Daoy (cell line): ENCODE results near the gene CCDC82.

- RAMPAGE, long total RNA = no peak
Measured at GRCh38 chr11:95922324-95922952, 1.5 kb downstream of the MTMR2 start.

DNA sequence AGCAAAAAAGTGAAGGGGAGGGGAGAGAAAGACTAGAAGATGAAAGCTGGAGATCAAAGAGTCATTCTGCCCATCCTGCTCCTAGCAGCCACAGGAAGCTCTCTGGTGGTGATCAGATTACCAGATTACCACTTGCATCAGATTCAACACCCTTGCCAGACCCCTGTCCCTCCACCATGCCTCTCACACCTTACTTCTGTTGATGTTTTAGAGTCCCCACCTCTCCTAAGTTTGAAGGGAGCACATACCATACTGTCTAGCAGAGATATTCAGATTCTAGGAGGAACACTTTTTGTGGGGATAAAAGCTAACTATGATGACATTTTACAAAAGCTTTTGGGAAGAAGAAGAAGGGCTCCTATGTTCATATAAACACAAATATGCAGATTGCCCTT, 92.4 kb upstream of the MTMR2 start:
- RAMPAGE, long total RNA = no peak

- RAMPAGE, long total RNA = no peak
Measured at GRCh38 chr11:96134421-96135152, 208.4 kb downstream of the MAML2 start.

DNA sequence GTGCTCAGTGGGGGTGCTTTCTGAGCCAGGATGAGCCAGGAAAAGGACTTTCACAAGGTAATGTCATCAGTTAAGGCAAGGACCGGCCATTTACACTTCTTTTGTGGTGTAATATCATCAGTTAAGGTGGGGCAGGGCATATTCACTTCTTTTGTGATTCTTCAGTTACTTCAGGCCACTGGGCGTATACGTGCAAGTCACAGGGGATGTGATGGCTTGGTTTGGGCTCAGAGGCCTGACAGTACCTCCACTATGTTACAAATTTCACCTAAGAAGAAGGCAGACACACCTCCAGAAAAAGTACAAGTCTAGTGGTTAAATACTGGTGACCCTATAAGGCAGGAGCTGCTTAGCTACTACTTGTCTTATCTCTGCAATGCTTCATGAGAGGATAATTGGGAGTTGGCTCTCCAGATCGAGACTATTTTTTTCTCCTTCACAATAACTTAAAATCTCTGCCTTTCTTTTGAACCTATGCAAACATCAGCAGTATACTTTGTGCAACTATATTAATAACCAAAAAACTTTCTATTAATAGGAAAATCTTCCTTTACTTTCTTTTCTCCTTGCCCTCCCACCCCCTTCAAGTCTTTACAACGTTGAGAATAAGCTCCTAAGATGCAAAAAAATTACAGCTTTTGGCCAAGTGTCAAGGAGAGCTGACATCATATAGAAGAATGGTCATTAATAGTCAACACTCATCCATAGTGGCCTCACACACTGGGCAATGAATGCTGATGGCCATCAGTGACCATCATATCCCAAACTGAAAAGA, 161.8 kb downstream of the MAML2 start:
- RAMPAGE, long total RNA = no peak

GRCh38 chr11:96256270-96256689, 86.7 kb downstream of the MAML2 start:
- RAMPAGE, long total RNA = no peak

DNA sequence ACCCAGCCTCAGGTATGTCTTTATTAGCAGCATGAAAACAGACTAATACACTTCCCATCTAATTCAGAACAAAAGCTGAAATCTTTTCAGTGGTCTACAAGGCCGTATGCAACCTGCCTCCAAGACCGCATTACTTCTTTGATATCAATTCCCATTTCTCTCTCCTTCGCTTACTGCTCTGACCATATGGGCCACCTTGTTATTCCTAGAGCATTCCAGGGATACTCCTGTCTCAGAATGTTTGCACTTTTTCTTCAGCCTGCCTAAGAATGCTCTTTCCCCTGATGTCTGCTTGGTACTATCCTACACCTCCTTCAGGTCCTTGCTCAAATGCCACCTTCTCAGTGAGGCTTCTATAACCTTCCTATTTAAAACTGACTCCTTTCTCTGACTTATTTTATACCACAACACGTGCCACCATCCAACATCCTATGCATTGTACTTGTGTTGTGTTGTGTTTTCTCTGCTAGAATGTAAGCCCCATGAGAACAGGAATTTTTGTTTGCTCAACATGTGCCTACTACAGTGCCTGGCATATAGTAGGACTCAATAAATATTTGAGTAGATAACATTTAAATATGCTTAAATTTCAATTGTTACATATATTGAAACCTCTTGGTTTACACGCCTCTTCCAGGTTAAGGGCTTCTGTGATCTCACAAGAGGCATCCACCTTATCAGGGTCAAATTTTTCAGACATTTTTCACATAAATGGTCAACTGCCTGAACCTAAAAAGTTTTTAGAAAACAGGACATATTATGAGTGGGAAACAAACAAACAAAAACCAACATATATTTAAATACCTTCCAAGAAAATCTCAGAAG, 71.0 kb downstream of the MAML2 start:
- RAMPAGE, long total RNA = no peak

DNA sequence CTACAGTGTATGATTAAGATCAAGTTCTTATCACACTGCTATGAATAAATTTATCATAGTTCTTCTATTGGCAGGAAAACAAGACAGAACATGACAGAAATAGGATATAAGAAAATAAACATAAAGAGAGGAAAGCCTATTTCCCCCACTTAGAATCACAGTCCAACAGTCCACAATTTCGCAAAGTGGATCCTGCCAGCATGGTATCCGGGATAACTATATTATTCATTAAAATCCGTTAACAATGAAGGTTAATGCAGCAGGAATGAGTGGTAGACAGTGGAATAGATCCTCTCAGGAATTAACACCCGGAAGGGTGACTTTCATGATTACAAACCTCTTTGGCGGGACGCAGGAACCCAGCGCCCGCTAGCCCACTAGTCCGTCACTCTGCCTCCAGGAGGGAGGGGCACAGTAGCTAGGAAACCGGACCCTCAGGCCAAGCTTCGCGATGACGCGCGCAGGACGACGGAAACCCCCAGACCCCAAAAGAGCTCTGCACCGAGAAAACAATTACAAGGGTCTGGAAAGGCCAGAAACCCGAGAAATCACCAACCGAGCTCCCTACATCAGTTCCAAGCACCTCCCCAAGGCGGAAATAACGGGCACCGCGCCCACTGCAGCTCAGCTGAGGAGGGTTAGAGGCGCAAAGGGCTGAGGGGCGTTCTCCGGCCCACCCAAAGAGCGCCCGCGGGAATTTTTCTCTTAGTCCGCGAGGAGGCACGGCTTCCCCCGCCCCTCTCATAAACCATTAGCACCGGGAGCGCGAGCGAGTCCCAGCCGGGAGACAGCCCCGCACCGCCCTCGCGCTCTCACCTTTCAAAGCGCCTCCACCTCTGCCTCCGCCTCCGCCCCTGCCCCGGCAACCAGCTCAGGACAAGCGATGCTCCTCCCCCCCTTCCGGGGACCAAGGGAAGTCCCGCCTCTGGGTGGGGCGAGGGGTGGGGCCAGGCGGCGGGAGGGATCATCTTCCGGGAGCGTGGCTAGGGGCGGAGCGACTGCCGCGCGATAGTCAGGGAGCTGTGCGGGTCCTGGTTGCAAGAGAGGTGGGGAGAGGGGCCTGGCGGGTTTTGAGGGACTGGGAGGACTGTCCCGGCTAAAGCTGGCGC, at the start of gene CCDC82:
Gene CCDC82, minus strand, starts transcription at position 885 of the 1,109 bp plus-strand sequence.
- RAMPAGE, long total RNA = start-site peak on the plus strand centred at position 996 of the sequence, 21 bp wide, 39 and 13 reads in 2 replicates

GRCh38 chr11:96391532-96392486, 2.0 kb downstream of the JRKL start:
- RAMPAGE, long total RNA = no peak

GRCh38 chr11:99020254-99020624, 510 bp upstream of the CNTN5 start:
- RAMPAGE, long total RNA = no peak

- RAMPAGE, long total RNA = no peak
Measured at GRCh38 chr11:99240535-99241108, 219.9 kb downstream of the CNTN5 start.

DNA sequence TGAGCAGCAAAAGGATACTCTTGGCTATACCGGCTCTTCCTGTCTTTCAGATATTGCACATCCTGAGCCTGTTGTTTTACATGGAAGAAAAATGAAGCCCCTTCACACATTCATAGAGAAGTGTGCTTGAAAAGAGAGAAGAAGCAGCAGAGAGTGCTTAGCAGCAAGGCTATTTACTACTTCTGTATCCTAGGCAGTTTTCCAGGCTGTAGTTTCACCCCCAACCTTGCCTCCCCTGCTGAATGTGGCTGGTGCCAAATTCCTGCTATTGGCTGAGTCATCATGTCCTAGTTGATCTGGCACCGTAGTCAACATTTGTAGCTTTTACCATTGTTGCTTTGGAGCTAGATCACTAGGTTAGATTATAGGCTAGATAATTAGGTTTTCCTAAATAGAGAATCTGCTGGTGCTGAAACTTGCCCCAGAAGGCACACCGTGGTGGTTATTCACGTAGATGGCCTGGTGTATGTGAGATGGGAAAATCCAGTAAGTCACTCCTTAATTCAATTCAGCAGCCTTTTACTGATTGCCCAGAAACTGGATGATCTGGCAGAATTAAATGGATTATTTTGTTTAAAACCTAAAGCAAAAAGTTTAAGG, 32.7 kb downstream of the ARHGAP42 start:
- RAMPAGE, long total RNA = no peak

- RAMPAGE, long total RNA = no peak
Measured at GRCh38 chr11:100774150-100774698, 87.1 kb downstream of the ARHGAP42 start.

DNA sequence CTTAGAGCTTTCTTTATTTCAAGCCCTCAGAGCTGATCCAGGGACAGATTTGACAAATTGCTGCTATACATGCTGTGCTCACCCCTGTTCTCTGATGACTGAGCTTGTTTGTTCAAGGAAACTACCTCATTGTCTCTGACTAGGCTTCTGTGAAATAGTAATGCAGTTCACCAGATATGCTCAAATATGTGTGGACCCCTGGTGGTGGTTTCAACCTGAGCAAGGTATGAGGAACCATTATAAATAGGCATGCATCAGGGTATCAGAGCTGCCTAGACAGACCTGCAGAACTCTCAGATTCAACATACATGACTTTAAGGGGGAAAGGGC, 141.2 kb downstream of the ARHGAP42 start:
- RAMPAGE, long total RNA = no peak

DNA sequence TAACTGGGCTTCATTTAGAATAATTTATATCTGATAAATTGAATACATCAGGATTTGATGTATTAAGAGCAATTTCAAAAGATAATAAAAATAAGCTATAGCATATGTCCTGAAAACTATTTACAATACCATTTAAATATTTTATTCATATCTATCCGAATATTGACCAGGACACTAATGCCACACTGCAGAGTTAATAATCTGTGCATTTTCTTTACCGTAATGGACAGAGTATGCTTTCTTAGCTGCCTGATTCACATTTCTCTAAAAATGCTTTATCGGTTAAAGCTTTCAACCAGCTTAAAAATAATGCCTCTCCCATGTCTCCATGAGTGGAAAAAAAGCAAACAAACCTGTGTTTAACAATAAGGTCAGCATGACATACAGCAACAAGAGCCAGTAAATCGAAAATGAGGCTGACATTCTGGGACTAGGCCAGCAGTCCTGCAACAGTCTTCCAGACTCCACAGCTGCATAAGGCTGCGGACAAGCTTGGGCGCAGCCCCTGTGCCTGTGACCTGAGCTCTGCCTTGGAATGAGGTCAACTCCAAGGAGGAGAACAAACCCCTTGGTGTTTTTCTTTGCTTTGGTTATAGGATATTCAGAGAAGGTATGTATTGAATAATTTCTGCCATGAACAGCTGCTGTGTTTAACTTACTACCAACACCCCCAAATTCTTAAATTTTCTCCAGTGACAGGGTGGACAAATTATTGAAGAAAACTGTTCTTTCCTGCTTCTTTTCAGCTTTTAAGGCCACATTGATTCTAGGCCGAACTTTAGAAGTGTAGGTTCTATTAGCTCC, 95.6 kb downstream of the PGR start:
- RAMPAGE, long total RNA = no peak

DNA sequence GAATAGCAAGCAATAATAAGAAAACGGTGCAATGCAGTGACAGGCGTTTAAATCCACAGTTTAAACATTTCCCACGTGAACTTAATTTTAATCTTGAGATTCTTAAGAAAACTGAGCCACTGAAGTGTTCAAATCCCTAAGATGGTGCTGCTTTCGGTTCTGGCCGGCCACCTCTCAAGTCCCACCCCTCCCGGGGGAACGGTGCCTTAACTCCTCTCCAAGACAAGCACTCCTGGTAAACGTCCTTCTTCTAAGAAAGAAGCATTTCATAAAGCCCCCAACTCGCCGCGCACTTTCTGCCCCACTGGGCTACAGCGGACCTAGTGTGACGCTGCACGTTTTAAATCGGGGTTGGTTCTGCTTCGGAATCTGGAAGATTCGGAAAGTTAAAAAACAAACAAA, 2.8 kb downstream of the PGR start:
- RAMPAGE, long total RNA = no peak

DNA sequence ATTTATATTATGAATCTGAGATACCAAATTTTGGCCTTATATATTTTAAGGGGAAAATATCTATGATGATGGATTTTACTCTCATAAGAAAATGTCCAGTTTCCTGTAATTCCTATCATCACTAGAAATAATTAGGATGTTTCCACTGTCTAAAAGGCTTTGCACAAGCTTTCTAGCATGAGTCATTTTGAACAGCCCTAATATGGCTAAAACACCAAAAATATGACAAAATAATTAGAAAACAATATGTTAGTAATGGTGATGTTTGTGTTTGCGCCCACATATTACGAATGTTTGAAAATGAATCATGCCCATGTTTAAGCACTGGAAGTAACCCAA, 96.1 kb downstream of the TRPC6 start:
- RAMPAGE, long total RNA = no peak

DNA sequence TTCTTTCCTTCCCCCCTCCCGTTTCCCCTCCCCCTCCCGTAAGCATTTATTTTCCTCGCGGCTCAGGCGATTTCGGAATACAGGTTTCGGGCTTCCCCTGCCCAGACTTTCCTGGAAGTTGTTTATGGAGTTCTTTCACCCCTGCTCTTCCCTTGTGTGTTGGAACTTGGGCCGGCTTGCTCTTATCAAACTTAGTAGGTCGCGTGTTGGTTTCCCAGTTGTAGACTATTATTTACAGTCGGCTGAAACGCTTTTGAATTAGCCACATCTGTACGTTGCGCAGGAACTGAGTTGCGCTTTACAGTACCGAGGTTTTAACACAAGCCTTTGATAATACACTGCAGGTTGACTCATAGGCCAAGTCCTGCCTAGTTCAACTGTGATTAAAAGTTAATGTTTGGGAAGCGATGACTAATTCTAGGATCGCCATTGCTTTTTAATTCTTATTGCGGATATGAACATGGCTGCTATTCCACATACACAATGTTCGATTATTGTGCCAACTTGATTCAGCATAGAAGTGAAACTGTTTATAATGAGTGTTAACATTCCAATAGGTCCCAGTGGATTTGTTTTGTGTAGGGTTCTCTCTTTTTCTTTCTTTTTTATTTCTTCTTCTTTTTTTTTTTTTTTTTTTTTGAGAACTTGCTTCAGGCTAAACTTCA, 1.7 kb downstream of the YAP1 start:
- RAMPAGE, long total RNA = no peak

- RAMPAGE, long total RNA = no peak
Measured at GRCh38 chr11:102226591-102227309, 90.5 kb upstream of the BIRC3 start.

DNA sequence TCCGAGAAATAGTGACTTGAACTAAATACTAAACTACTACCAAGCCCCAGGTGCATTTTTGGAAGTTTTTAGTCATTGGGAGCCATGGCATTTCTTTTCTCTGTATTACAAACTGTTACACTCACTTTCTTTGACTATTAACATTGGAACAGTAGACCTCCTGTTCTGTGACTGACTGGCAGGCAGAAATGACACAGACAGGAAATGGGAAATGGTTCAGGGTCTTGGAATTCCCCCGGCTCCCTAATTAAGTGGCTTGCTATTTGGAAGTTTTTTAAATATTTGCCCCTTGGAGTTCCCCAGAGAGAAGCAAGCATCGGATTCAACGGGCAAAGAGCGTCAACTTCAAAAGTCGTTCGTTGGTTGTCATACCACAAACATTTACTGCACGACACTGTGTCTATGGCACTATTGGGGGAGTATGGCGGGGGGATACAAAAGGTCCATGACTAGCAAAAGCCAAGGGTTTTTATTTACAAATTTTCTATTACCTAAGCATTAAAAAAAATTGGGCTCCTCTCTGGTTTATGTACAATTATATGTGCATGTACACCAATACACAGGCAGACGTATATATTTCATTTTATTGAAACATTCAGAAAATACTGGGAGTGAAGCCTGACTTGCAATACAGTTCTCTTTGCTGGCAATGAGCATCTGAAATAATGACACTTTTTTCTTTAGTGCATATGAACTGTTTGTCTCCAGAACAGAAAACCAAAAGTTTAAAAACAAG, 994 bp upstream of the BIRC2 start:
- RAMPAGE, long total RNA = no peak

- RAMPAGE, long total RNA = no peak
Measured at GRCh38 chr11:102383082-102383617, 36.1 kb downstream of the BIRC2 start.